HEK293 (cell line): ENCODE results near the genes SLC2A13, PDZRN4, YAF2, PRICKLE1 and IRAK4.

DNA sequence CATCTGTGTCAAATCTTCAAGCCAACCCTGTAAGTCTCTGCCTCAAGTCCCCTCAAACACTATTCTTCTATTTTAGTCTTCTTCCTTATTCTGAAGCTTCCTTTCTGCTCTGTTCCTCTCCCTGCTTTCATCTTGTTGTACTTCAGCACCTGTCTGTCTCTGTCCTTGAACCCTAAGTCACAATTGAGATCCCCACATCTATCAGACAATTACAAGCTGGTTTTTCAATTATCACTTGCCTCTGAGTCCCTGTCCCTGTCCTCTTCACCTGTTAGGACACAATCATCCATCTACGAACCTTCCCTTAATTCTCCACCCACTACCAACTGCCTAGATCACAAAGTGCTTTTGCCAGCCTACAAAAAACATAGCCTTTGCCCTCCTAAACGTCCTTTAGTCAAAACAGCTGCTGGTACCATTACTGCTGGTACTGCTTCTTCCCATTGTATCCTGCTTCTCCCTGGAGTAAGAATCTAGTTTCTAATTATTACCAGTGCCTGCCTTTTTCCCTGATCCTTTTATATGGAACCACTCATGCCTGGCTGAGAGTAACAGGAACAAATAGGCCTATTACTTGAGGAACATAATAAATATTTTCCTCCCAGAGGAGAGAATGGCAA, 82.1 kb downstream of the CPNE8 start:
- PRO-cap: no peak
- RRBS, 2 experiments: no CpG with 5 or more reads among the region's 2 CpGs

- PRO-cap: no peak
- RRBS, 2 experiments: no CpG with 5 or more reads among the region's 1 CpG
These were observed 115.4 kb downstream of the KIF21A start for GRCh38 chr12:39327569-39327910.

DNA sequence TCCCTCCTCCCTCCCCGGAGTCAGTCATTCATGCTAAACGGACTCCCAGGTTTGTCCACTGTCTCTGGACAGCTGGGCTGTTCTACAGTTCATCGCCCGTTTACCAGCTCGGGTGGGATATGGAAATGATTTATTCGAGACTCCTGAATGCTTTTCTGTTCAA, 726 bp upstream of the KIF21A start:
- PRO-cap: no peak
- RRBS, 2 experiments: no CpG with 5 or more reads among the region's 6 CpGs

DNA sequence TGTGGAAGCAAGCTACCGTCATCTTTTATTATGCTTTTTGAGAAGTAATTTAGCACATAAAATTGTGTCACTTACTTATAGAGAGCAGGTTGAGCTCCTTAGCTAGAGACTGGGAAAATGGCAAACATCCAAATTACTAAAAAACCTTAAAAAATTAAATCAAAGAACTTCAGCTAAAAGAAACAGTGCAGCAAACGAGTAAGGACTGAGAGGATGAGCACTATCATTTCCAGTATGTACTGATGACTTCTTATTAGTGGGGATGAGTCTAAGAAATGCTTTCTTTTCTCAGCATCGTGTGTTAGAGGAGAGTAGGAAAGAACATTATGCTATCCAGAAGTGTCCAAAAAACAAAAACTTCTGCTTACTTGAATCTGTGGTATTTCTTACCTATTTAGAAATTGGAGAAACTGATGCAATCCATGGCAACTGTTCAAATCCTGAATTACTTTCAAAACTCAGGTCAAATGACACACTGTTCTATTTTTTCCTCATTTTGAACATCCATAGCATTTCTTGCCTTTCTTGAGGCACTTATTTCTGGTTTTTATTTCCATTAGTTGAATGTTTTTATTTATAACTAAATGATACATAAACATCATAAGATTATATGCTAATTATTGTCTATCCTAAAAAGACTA, 23.7 kb downstream of the ABCD2 start:
- PRO-cap: no peak
- RRBS, 2 experiments: no CpG with 5 or more reads among the region's 3 CpGs

GRCh38 chr12:39617843-39618363, 1.7 kb downstream of the ABCD2 start:
- PRO-cap: no peak
- RRBS, 2 experiments: no CpG with 5 or more reads among the region's 1 CpG

GRCh38 chr12:40104661-40105388, 1.1 kb downstream of the SLC2A13 start:
- PRO-cap: unidirectional peak, plus-strand start at chr12:40104827; unidirectional peak, plus-strand start at chr12:40104912; bidirectional peak, plus-strand start at chr12:40105106, minus-strand start at chr12:40105045
- RRBS, 2 experiments: 2% methylated on average over 21 of the region's 35 CpGs

GRCh38 chr12:40105389-40106513, at the start of gene SLC2A13:
SLC2A13 (minus strand) TSS chr12:40106081.
- PRO-cap: bidirectional peak, plus-strand start at chr12:40105657, minus-strand start at chr12:40105469; bidirectional peak, plus-strand start at chr12:40106237, minus-strand start at chr12:40106056
- RRBS, 2 experiments: 1 to 2% methylated on average over 46 of the region's 117 CpGs

DNA sequence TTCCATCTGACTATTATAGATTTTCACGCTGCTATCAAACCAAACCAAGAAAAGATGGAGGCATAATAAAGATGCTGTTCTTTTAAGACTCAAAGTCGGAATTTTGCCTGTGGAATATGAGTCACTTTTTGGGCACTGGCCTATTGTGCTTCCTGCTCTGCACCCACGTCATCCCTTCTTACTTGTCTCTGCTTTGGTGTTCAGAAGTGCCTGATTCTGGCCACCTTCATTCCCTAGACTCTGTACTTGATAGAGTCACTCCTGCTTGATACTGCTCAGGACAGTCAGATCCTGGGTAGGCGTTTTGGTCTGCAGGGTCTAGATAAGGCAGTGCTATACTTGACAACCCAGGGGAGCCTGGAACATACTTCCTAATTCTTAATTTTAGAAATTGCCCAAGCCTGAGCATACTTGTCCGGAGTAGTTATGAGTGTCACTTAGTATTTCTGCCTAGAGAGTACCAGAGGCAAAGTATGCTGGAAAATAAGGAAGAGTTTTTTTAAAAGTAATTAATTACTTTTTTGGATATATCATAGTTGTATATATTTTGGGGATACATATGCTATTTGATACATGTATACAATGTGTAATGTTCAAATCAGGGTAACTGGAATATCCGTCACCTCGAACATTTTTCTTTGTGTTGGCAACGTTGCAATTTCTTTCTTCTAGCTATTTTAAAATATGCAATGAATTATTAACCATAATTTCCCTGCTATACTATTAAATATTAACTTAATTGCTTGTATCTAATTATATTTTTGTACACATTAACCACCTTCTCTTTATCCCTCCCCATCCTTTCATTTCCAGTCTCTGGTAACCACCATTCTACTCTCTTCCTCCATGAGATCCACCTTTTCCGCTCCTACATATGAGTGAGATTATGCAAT, 2.1 kb downstream of the LRRK2 start:
- PRO-cap: no peak
- RRBS, 2 experiments: no CpG with 5 or more reads among the region's 9 CpGs

- PRO-cap: no peak
- RRBS, 2 experiments: no CpG with 5 or more reads among the region's 3 CpGs
These were observed 15.7 kb downstream of the LRRK2 start for GRCh38 chr12:40240335-40241084.

- PRO-cap: no peak
- RRBS, 2 experiments: 3 to 36% methylated on average over 10 to 13 of the region's 104 CpGs
These were observed at the start of gene PDZRN4 for GRCh38 chr12:41187906-41189052. PDZRN4 (plus strand) TSS chr12:41188320.

- PRO-cap: no peak
- RRBS, 2 experiments: no CpG with 5 or more reads among the region's 5 CpGs
These were observed 69.5 kb downstream of the PDZRN4 start for GRCh38 chr12:41257194-41258351.

DNA sequence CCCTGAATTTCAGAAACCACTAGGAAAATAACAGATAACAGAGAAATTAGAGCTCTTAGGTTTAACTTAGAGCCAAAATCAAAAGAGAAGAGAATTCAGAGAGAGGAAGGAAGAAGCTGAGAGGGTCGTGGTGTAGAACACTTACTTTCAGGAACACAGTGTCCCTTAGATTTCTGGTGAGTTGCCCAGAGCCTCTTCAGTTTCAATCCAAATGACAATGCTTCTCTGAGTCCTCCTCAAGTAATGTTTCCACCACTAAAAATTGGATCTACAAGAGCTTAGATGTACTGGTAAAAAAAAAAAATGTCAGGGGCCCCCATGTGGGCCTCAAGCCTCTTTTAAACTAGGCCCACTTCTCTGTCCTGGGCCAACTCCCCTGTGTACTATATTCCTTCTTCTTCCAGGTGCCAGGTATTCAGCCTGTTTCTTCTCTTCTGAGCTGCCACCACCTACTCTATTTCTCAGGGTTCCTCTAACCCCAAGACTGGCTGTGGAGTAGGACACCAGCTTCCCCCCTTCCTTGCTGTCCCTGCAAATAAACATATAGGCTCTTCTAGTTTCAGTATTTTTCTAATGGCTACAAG, 2.5 kb downstream of the YAF2 start:
- PRO-cap: no peak
- RRBS, 2 experiments: no CpG with 5 or more reads among the region's 1 CpG

- PRO-cap: bidirectional peak, plus-strand start at chr12:42238445, minus-strand start at chr12:42238331
- RRBS, 2 experiments: 1% methylated on average over 39 to 47 of the region's 59 CpGs
These were observed at the start of gene YAF2 for GRCh38 chr12:42238164-42238633. YAF2 (minus strand) TSS chr12:42238248.

DNA sequence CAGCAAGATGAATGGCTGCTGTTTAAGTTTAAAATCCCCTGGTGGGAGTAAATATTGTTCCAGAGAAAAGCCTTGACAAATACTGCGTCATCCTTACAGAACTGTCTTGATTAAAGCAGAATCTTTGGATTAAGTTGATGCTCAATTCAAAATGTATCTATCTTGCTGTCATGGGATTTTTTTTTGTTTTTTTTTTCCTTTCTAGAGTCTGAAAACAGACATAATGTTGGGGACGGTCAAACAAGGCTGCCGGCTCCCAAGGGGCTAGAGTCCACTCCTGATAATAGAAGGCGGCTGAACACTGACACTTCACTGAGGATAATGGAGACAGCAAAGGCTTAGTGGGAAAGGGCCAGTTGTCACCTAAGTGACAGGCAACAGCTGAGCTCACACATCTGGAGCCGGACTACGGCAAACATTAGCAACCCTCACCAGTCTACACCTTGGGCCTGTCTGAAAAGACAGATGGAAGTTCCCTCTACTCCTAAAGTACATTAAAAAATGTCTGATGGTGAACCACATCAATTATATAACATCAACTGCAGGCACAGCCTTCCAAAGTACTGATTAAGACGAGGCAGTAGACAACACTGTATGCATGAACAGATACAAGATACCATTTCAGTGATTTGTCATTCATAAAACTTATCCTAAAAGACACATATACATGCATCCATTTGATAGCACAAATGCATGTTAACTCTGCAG, 1.6 kb downstream of the PRICKLE1 start:
- PRO-cap: no peak
- RRBS, 2 experiments: no CpG with 5 or more reads among the region's 7 CpGs

GRCh38 chr12:42588470-42589468, 777 bp downstream of the PRICKLE1 start:
- PRO-cap: bidirectional peak, plus-strand start at chr12:42588639, minus-strand start at chr12:42588656; bidirectional peak, plus-strand start at chr12:42589069, minus-strand start at chr12:42589080
- RRBS, 2 experiments: 1% methylated on average over 26 of the region's 53 CpGs

DNA sequence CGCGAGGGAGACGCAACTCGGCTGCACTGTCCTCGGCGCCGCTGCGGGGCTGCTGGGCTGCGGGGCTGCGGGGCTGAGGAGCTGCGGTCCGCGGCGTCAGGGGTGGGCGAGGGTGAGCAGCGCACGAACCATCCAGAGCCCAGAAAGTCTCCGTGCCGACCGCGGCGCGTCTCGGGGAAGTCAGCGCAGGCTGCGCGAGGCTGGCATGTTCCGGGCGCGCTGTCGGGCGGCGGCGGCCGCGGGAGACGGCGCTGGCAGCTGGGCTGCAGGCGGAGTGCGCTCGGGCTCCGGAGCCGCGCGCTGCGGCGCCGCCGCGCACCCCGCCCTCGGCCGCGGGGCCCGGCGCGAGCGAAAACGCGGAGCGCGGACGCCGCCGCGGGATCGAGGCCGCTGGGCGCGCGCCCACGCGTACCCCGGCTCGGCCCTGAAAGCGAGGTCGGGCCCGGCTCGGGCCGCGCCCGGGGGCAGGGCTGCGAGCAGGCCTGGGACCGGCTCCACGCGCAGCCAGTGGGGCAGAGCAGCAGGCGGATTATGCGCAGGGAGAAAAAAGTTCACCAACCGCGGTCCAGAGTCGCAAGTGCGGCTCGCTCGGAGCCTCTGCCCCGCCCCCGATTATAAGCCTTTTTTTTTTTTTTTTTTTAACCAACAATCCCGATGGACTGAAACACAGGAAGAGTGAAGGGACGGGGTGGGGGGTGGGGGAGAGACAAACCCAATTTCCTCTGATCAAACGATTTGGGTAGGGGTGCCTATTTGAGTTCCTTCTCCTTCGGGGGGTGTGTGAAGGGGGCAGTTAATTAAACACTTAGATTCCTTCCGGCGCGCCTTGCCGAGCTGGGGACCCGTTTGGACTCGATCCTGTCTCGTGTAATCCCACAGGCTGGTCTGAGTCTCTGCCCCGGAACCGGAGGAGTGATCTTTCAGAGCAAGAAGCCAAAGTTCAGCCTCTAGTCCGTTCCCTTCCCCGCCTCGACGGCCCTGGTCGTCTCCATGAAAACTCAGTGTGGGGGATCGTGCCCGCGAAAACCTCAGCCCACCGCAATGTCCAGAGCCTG, at the start of gene PRICKLE1:
TSS of gene PRICKLE1 (minus strand) at position 278 of the 1,055 bp plus-strand sequence.
- PRO-cap: bidirectional peak, plus-strand start at position 373 of the sequence, minus-strand start at position 276 of the sequence; bidirectional peak, plus-strand start at position 473 of the sequence, minus-strand start at position 588 of the sequence; bidirectional peak, plus-strand start at position 878 of the sequence, minus-strand start at position 914 of the sequence
- RRBS, 2 experiments: 1 to 2% methylated on average over 50 of the region's 118 CpGs

- PRO-cap: no peak
- RRBS, 2 experiments: no CpG with 5 or more reads among the region's 2 CpGs
These were observed 296.2 kb upstream of the PRICKLE1 start for GRCh38 chr12:42885761-42886179.

GRCh38 chr12:42985550-42985867, 396.0 kb upstream of the PRICKLE1 start:
- PRO-cap: no peak
- RRBS, 2 experiments: no CpG with 5 or more reads among the region's 1 CpG

DNA sequence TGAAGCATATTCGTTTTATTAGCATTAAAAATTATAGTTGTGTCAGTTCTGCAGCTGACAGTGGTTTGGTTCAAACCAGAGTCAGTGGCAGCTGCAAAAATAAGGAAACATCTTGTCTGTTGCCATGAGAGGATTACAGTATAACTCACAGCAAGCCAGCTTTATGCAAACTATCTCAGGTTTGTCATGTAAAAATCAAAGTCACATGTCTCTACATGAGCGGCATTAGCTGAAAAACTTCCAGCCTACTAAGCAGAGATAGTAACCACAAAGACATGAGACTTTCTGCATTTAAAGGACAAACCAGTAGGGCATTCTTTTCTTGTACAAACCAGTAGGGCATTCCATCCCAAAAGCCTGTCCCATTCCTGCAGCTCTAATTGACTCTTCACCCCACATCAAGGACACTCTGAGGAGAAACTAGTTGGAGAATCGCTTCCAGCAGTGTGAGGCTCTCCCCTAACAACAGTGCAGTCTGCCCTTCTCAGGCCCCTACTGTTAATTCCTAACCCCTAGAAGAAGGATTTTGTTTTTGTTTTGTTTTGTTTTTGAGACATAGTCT, 279.7 kb downstream of the ADAMTS20 start:
- PRO-cap: no peak
- RRBS, 2 experiments: no CpG with 5 or more reads among the region's 3 CpGs

- PRO-cap: bidirectional peak, plus-strand start at chr12:43758967, minus-strand start at chr12:43758729; bidirectional peak, plus-strand start at chr12:43759476, minus-strand start at chr12:43759435
- RRBS, 2 experiments: under 1 to 2% methylated on average over 8 of the region's 48 CpGs
These were observed at the start of gene IRAK4 for GRCh38 chr12:43758829-43759539. IRAK4 (plus strand) TSS chr12:43758951.